Skeletal muscle satellite cell (primary cell): Measurements from ENCODE around the gene FES.

GRCh38 chr15:90153624-90154040, 47.5 kb upstream of the SEMA4B start:
- CAGE, long polyA plus RNA: no peak

GRCh38 chr15:90162943-90163399, 38.2 kb upstream of the SEMA4B start:
- CAGE, long polyA plus RNA: no peak

GRCh38 chr15:90203898-90204320, 2.8 kb downstream of the SEMA4B start:
- CAGE, long polyA plus RNA: no peak

GRCh38 chr15:90382632-90382940, 5.5 kb upstream of the IQGAP1 start:
- CAGE, long polyA plus RNA: no peak

GRCh38 chr15:90529271-90529734, 420 bp upstream of the CRTC3 start:
- CAGE, long polyA plus RNA: no peak

DNA sequence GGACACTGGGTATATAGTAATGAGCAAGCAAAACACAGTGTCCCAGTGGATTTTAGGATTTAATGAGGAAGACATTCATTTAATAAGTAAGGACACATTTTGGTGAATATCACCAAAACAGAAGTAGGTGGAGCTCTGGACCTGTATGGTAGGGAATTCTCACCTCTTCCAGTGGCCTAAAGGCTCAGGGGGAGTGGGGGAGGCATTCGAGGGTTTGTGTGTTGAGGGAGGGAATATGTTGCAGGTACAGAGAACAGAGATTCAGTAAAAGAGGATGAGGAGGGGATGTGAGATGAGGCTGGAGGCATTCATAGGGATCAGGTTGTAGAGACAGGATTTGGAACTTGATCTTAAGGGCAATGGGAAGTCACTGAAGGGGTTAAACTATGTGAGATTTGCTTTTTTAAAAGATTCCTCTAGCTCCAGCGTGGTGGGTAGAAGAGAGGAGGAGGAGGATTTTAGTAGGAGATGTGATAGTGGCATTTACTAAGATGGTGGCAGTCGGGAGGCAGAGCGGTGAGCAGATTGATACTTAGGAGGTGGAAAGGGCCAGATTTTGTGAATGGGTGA, 4.0 kb downstream of the CRTC3 start:
- CAGE, long polyA plus RNA: no peak

GRCh38 chr15:90617459-90618000, 87.8 kb downstream of the CRTC3 start:
- CAGE, long polyA plus RNA: no peak

DNA sequence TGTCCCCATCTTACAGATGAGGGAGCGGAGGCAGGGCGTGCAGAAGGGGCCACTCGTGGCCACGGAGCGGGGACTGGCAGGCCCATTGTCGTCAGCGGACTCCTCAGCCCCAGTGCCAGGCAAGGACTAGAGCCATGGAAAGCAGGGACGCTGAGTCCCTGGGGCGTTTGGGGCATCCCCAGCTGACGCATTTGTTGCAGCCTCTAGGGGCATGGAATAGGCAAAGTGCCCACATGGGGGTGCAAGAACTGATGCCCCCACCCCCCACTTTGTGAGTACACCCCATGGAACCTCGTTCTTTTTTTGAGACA, 29.8 kb upstream of the FURIN start:
- CAGE, long polyA plus RNA: no peak

DNA sequence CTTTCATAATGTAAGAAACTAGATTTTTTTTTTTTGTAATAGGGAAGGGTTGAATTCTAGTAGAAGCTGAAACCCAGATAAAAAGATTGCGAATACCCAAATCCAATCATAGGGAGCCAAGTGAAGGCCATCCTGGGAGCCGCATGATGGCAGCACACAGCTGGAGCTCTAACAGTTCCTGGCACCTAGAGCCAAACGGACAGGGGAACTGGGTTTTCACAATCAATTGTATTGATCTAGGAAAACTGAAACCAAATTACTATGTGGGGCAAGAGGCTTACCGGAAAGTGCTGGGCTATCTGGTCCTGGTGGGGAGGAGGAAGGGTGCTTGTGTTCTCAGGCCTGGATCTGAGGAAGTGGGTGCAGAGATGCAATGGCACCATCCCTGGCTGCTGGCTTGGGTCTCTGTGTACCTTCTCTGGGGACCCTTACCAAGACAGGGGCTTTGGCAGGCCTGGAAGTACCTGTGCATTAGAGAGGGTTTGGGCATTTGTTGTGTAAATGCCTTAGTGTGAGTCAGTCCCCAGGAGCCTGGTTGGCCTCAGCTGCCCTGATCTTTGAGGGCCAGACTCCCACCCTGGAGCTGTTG, 9.1 kb upstream of the FURIN start:
- CAGE, long polyA plus RNA: no peak

GRCh38 chr15:90871962-90872140, 3.5 kb downstream of the FURIN start:
- CAGE, long polyA plus RNA: no peak

- CAGE, long polyA plus RNA: no peak
Observed at GRCh38 chr15:90882477-90883348, 1.6 kb upstream of the FES start.

GRCh38 chr15:90884227-90884942, at the start of gene FES:
FES (plus strand) TSS chr15:90884504.
- CAGE, long polyA plus RNA: no peak

GRCh38 chr15:90891308-90891785, 7.0 kb downstream of the FES start:
- CAGE, long polyA plus RNA: no peak

DNA sequence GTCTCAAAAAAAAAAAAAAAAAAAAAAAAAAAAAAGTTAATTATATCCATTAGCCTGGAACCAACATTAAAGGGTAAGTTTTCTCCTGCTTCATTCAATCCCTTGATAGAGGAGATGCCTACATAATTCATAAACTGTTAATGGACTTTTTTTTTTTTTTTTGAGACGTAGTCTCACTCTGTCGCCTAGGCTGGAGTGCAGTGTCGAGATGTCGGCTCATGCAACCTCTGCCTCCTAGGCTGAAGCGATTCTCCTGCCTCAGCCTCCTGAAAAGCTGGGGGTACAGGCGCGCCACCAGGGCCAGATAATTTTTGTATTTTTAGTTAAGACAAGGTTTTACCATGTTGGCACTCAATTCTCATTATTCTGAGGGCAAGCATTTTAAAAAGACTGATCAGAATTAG, 1.3 kb downstream of the PRC1 start:
- CAGE, long polyA plus RNA: no peak

GRCh38 chr15:91021340-91022316, 766 bp downstream of the VPS33B start:
- CAGE, long polyA plus RNA: no peak

GRCh38 chr15:91953436-91953955, 100.0 kb downstream of the SLCO3A1 start:
- CAGE, long polyA plus RNA: no peak

GRCh38 chr15:91953978-91954862, 100.7 kb downstream of the SLCO3A1 start:
- CAGE, long polyA plus RNA: no peak

GRCh38 chr15:92158522-92158838, 235.2 kb upstream of the ST8SIA2 start:
- CAGE, long polyA plus RNA: no peak

DNA sequence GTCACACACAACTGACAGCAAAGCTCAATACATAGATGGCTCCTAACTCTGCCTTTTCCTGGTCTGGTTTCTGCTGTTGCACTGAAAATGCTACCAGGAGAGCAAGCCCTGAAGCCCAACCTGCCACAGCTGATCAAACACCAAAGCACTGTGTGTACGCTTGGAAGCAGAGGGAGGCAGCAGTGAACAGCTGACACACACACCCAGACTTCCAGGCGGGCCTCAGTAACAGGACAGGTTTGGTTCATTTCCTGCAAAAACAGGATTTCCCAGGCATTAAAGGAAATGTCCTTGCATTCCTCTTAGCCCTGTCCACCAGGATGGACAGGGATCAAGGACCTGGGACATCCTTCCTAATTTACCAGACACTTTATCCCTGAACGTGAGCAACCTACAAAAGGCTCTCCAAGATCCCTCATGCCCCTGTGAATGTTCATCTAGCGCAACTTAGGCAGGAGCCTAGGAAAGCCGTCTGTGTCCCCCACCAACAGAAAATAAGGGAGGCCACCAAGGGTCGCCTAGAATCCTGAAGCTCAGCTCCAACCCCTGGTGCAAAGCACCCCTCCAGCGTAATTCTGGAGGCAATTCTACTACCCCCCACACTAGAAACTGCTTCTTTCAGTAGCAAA, 1.3 kb downstream of the FAM174B start:
- CAGE, long polyA plus RNA: no peak

- CAGE, long polyA plus RNA: no peak
Observed at GRCh38 chr15:92810449-92811057, 89.6 kb upstream of the CHD2 start.